NCI-H460 (cell line): ENCODE measurements around a stretch of chr12.

DNA sequence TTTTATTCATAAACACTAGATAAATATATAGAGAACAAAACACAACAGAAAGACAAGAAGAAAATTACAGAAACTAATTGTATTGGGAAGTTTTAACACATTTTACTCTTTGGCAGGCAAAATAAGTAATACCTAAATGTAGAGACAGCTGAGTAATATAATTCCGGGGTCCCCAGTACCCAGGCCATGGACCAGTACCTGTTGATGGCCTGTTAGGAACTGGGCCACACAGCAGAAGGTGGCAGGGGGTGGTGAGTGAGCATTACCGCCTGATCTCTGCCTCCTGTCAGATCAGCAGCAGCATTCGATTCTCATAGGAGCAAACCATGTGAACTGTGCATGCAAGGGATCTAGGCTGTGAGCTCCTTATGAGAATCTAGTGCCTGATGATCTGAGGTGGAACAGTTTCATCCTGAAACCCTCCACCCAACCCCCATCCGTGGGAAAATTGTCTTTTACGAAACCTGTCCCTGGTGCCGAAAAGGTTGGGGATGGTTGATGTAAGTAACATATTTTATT lies 84.3 kb upstream of the ETV6 start:
RAMPAGE:
- cytosol, long total RNA: no peak
- long total RNA: no peak
- nucleus, long total RNA: no peak

RAMPAGE:
- cytosol, long total RNA: no peak
- long total RNA: no peak
- nucleus, long total RNA: no peak
Observed at GRCh38 chr12:11609173-11609744, 40.2 kb upstream of the ETV6 start.

DNA sequence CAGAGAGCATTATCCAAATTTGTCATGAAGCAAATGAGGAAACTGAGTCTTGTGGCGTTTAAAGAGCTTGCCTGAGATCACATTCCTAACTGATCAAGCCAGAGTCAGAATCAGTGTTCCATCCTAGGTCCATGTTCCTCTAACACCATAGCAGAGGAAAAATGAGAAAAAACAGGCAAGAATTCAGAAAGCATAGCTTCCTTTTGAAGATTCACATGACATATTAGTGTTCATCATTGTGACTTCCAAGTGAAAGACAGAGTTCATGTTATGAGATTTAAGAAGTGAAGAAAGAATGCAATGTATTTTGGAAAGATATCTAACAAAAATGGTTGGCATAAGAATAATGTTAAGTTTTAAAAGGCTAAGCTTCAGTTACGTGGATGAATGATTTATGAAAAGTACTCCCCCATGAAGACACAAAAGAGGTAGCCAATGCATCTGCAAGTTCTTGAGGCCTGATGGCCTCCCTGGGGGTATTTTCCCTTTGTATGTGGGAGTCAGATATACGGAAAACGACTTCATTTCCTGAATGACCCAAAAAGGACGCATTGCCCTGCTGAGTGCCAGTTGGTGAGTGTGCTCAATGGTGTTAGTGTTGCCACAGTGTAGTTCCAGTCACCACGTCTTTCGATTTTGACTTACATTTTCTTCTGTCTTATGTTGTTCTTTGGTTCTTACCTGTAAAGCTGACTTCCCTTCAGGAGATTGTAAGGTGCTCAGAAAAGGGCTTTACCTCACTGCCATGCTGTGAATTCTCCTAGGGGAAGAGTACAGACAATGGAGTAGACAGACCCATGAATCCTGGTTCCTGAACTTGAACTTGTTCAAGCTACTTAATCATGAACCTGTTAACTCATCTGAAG lies 7.9 kb downstream of the ETV6 start:
RAMPAGE:
- cytosol, long total RNA: no peak
- long total RNA: no peak
- nucleus, long total RNA: no peak

DNA sequence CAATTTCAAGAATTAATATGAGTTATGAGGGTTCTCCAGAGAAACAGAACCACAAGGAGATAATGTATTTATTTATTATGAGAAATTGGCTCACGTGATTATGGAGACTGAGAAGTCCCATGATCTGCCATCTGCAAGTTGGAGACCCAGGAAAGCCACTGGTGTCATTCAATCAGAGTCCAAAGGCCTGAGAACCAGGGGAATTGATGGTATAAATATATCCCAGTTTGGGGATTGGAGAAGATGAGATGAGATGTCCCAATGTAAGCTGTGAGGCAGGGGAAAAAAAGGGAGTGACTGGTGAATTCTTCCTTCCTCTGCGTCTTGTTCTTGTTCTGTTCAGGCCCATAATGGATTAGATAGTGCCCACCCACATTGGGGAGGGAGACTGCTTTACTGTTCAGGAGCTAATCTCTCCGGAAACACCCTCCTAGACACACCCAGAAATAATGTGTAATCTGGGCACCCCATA lies 29.1 kb downstream of the ETV6 start:
RAMPAGE:
- cytosol, long total RNA: no peak
- long total RNA: no peak
- nucleus, long total RNA: no peak

GRCh38 chr12:11739898-11740662 lies 90.6 kb downstream of the ETV6 start:
RAMPAGE:
- cytosol, long total RNA: no peak
- long total RNA: no peak
- nucleus, long total RNA: no peak

DNA sequence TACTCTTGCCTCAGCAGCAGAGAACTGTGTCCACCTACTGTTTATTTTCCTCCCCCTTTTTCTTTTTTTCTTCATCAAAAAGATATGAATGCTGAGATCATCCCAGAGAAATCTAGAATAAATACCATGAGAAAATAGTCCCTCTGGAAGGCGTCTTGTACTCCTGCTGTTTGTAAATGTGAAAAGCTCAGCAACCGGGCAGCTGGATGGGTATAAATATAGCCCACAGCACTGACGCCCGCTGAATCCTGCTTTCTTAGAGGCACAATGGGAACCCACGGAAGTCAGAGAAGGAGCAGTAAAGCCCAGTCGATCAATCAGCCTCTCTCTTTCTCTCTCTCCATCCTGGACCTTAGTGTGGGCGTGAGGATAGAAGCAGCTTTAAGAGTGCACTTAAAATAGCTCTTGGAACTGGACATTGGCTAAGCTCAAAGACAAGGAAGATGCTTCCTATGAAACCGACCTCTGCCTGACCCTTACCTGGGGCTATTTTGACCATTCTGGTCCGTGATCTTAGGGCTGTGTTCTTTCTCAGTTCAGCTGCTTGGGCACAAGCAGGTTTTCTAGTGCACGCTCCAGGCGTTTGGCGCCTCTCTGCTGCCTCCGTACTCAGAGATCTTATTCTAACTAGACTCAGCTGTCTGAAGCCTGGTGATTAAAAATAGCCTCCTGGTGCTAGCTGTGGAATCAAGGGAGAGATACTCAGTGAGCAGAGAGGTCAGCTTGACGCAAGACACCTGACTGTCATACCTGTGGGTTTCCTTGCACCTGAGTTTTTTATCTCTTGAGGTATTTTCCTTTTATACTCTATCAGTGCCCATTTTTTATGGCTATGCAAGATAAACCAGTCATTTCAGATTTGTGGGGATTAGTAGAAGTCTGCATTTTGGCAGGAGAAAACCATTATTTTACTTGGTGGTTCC lies 144.6 kb downstream of the ETV6 start:
RAMPAGE:
- cytosol, long total RNA: no peak
- long total RNA: no peak
- nucleus, long total RNA: no peak

DNA sequence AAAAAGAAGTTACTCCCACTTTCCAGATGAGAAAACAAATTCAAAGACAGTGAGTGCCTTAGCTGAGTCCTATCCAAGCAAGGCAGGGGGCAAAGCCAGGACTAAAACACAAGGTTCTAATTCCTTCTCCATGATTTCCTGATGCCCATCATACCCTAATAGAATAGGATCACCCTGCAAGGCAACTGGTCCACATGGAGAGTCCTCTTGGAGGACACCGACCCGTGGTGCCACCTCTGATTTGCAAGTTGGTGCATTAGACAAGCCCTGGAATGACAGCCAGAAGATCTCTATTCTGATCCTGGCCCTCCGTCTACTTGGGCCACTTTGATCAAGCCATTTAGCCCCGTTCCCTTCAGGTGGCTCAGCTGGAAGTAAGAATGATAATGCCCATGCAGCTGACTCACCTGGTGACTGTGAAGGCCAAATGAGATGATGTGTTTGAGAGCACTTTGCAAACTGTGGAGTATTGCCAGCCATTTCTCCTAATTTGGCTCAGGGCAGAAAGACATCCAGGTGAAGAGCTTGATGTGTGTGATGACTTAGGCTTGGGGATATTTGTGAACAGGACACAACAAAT lies 165.8 kb downstream of the ETV6 start:
RAMPAGE:
- cytosol, long total RNA: no peak
- long total RNA: no peak
- nucleus, long total RNA: no peak

RAMPAGE:
- cytosol, long total RNA: no peak
- long total RNA: no peak
- nucleus, long total RNA: no peak
Observed at GRCh38 chr12:11837027-11837419, 187.5 kb downstream of the ETV6 start.

DNA sequence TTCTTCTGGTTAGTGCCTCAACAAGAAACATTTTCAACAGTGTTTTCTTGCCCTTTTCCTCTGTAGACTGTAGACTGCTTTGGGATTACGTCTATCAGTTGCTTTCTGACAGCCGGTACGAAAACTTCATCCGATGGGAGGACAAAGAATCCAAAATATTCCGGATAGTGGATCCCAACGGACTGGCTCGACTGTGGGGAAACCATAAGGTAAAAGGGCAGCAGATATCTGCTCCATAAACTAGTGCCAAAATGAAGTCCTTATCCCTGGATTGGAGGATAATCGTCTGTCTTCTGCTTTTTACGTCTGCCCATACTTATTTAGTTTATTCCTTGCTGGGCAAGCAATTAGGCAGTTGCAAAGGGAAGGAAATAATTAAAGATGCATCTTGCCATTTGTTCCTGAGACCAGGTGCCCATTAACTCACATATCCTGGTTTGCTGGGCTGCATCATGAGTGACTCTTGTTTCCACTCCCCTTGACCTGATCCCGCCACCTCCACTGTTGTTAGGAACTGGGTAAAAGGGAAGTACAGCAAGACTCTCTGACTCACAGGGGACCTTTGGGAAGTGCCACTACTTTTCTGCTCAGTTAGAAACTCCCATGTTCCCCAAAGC lies 186.3 kb upstream of the BCL2L14 start:
RAMPAGE:
- cytosol, long total RNA: no peak
- long total RNA: no peak
- nucleus, long total RNA: no peak

RAMPAGE:
- cytosol, long total RNA: no peak
- long total RNA: no peak
- nucleus, long total RNA: no peak
Observed at GRCh38 chr12:12011290-12011884, 59.4 kb upstream of the BCL2L14 start.

GRCh38 chr12:12038164-12038500 lies 32.6 kb upstream of the BCL2L14 start:
RAMPAGE:
- cytosol, long total RNA: no peak
- long total RNA: no peak
- nucleus, long total RNA: no peak

GRCh38 chr12:12087879-12088511 lies 17.3 kb downstream of the BCL2L14 start:
RAMPAGE:
- cytosol, long total RNA: no peak
- long total RNA: no peak
- nucleus, long total RNA: no peak

DNA sequence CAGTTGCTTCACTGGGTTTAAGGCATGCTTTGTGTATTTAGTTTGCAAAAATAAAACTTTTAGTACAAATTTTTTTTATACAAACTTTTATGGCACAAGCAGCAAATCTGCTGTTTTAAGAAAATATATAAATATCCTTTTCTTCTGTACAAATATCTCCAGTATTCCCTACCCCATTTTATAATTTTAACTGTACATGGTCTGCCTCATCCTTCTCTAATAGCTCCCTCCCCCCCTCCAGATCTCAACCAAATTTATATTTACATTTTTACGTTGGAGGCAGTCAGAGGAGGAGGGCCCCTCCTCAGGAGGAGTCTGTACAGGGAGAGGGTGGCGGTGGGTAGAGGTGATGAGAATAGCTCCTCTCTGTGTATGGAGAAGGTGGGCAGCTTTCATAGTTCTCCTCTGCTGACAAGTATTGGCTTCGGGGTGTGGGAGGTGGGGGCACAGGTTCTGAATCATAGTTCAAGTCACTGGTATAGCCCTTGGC lies 50.1 kb downstream of the BCL2L14 start:
RAMPAGE:
- cytosol, long total RNA: no peak
- long total RNA: no peak
- nucleus, long total RNA: no peak

DNA sequence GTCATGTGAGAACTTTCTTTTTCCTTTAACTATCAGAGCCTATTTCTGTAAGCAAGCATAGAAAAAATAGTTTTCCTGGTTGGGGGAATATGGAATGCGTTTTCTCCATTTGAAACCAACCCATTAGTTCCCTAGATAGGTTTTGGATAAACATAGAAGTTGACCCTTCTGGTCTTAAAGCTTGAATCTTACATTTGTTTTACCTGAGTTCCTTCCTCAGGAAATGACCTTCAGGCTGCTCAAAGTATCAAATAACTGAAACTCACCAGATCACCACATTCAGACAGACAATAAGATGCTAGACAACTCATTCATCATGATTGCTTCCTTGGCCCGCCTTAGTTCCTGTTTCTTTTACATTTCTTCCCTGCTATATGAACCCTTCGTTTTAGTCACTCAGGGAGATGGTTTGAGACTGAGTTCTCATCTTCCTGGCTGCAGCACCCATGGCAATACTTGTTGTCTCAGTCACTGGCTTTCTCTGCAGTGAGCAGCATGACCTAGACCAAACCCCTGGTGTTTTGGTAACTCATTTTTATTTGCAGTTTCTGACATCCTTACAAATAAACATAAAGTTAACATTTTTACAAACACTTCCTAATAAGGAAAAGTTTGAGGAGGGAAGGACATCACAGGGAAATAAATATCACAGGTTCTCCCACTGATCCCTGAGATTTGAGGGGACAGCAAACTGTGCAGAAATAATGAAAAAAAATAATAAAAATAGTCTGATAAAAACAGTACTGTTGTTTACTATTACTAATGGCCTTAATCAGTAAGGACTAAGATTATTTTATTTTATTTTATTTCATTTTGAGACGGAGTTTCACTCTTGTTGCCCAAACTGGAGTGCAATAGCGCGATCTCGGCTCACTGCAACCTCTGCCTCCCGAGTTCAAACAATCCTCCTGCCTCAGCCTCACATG lies 52.0 kb downstream of the LRP6 start:
RAMPAGE:
- cytosol, long total RNA: no peak
- long total RNA: no peak
- nucleus, long total RNA: no peak

DNA sequence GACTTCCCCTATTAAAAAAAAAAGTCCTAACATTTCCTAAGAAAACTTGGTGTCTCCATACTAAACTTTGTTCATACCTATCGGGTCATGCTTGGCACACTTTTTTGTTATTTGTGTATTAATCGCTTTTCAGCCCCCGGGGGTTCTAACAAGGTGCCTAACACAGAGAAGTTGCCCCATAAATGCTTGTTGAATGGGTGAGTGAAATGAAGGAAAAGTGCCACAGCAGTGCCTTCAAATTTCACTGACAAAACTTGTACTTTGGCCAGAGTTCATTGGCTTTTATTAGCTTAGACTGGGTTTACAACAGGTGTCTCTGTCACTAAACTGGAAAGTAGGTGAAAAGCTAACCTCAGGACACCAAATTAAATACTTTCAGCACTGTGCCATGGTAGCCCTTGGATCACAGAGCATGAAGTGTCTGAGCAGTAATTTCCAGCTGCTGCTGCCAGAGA lies 41.6 kb upstream of the LRP6 start:
RAMPAGE:
- cytosol, long total RNA: no peak
- long total RNA: no peak
- nucleus, long total RNA: no peak

DNA sequence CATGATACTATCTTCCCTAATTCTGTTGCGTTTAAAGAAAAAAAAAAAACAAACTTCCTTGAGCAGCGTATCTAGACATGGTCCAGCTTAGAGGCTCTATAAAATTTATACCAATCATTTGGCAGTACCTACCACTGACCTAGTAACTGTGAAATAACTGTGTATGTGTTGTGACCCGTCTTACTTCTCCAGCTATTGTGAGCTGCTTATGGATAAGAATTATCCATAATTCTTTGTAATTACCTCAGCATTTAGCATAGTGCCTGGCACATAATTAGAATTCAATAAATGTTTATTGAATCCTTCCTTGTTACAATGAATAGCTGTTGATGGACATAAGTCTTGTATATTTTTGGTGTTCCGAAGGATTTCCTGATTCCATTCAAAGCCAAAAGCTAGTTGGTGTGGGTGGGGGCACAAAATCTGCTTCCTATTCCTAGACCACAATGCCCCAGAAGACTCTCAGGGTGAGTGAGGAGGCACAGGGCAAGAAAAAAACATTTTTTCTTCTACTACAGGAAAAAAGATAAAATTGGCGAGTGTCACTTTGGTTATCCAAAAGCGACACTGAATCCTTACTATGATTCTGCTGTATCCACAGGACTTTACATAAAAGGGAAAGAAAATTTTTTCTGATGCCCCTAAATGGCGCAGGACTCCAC lies 53.1 kb downstream of the DUSP16 start:
RAMPAGE:
- cytosol, long total RNA: no peak
- long total RNA: no peak
- nucleus, long total RNA: no peak

GRCh38 chr12:12538548-12538971 lies 24.1 kb downstream of the DUSP16 start:
RAMPAGE:
- cytosol, long total RNA: no peak
- long total RNA: no peak
- nucleus, long total RNA: no peak

DNA sequence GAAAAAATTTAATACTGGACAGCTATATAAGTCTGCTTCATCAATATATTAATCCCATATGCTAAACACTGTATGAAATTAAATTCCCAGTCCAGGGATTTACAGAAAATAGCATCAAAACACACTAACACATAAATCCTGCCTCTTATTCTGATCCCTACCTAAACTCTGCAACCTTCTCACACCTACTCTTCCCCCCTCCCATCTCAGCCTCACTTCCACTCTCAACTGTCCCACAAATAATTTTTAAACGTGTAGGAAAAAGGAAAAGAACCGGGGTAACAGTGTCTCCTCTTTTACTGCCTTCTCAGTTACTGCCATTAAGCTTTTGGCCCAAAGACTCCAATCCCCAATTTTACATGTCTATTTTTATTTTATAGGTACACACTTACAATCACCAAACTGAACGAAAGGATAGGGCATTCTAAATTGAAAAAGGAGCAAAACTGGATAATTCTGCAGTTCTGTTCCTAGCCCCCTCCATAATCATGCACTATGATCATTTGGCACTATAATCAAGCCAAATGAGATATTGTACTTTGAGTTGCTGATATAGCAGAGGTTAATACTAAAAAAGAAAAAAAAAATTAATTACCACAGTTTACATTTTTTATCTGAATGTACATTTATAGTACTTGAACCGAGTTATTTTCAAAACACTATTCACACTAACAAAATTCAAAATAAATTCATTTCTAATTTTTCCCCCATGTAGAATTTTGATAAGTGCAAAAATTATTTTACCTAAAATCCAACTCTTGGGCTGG lies 2.8 kb downstream of the DUSP16 start:
RAMPAGE:
- cytosol, long total RNA: no peak
- long total RNA: no peak
- nucleus, long total RNA: no peak

DNA sequence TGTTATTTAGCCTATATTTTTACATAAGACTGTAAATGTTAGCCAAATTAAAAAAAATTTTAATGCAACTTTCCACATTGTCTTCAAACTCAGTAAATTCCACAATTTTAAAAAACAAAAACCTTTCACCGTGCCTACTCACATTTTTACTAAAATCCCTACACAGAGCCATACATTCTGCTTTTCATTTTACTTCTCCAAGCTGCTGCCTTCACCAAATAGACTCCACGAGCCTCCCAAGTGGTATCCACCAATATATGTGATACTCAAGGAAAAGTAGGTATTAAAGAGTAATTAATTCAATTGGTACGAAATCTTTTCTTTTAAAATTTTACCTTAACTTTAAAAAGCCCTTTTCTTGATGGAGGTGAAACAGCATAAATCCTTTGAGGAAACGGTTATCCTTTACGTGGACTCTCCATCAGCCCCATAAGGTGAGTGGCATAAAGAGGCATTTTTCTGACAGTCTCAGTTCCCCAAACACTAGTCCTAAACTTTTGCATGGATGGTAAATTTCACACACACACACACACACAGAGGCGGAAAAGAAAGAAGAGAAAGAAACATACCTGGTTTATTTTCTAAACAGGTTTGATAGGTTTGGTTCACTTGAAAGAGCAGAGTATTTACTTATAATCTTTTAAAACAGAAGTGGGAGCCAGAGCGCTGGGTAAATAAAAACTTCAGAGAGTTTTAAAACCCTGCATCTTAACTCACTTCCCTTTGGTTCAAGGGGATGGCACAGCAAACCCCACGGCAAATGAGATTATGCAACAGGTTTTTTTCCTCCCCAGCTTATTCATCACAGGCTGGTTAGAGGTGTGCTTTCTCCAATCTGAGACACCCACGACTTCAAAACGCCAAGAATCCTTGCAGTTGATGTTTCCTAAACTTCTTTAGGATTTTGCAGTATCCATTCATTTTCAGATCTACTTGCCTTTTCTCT lies 2.0 kb downstream of the DUSP16 start:
RAMPAGE:
- cytosol, long total RNA: no peak
- long total RNA: no peak
- nucleus, long total RNA: no peak

DNA sequence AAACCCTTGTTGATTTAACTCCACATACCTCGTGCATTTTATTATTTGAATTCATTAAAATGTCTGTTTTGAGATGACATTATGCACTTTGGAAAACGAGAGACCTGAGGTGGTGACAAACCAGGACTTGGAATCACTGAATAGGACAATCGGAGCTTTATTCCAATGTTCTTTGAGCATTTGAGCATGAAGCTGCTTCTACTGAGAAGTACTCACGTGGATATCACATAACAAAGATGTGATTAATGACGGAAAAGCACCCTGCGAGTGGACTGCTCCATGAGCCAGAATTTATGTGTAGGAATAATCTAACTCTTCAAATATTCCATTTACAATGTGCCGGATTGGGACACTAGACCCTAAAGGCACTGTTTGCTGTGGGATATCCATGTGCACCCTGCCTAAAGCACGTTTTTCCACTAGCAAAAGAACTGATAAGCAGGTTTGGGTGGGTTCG lies 820 bp upstream of the DUSP16 start:
RAMPAGE:
- cytosol, long total RNA: no peak
- long total RNA: no peak
- nucleus, long total RNA: no peak